Measurements from ENCODE around the genes BMP8B, MFSD2A and KCNQ4.

DNA sequence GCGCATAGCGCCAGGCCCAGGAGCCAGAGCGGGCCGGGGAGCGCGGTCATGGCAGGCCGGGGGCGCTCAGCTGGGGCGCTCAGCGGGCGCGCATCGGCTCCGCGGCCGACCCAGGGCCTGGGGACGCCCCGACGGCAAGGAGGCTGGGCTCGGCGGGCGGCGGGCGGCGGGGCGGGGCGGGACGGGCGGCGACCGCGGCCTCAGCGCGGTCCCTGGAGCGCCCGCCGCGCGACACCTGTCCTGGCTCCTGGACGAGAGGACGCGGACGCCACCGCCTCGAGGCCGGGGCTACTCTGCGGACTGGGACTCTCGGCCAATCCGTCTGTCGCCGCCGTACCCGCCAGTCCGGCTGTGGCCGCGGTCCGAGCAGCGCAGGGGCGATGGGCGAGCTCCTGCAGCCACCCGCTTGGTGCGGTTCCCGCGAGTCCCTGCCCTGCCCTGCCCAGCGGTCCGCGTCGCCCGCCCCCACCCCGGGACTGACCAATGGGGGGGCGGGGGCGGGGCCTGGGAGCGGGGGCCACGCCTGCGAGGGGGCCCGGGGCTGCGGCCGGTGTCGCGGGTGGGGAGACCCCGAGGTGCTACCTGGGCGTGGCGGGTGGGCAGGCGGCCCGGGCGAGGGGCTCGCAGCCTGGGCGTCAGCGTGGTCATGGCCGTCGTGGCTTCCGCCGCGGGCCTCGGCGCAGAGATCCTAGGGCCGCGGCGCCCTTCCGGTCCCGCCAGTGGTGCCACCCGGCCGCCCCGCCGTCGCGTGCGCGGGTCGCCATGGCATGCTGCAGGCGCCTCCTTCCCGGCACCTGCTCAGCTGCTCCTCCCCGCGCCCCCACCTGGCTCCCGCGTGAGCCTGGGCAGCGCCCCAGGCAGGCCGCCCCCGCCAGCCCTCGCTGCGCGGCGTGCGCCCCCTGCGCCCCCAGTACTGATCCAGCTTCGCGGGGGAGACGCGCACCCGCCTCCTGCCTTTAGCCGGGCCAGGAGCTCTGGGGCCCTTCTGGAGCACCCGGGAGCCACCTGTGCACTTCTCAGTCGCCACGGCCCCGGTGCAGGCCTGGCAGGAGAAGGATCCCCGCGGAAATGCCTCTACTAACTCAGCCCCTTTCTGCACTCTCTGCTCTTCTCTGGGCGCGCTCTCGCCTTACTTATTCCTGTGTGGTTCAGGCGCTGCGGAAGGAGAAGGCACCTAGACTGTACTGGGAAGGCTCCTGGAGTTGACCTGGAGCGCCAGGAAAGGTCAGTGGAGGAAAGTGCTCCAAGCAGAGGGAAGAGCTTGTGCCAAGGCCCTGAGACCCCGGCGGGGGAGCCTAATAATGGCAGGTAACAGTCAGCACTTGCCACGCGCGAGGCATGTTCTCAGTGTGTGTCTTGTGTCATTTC, at the start of gene BMP8B:
BMP8B (minus strand) TSS at position 430 of the 1,368 bp plus-strand sequence.
- PRO-cap, result bidirectional peak, plus-strand start at position 719 of the sequence, minus-strand start at position 408 of the sequence; unidirectional peak, minus-strand start at position 1,104 of the sequence
- RAMPAGE, long total RNA, 4 experiments, result no peak in any of the 4 experiments

DNA sequence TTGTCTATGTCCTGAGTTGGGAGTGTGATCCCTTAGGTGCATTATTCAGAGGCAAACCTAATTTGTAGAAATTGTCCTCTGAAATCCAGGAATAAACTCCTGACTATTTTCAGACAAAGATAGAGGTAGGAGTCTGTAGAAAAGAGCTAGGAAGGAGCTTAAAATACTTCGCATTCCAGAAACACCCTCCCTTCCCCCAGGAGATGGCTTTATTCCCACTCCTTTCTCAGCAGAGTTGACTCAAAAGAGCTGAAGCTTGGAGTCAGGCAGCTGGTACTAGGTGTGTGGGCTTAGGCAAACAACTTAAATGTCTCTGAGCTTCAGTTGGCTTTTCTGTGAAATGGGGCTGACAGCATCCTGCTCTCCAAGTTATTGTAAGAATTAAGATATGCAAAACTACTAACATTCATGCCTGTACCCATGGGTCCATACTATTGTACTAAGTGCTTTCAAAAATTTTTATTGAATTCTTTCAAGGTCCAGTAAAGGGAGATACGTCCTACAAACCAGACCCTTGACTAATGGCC, 8.5 kb downstream of the MYCL start:
- PRO-cap, result no peak
- RAMPAGE, long total RNA, 4 experiments, result no peak in any of the 4 experiments

- PRO-cap, result no peak
- RAMPAGE, long total RNA, 4 experiments, result no peak in any of the 4 experiments
Measured at GRCh38 chr1:39928587-39929516, 26.1 kb upstream of the MFSD2A start.

DNA sequence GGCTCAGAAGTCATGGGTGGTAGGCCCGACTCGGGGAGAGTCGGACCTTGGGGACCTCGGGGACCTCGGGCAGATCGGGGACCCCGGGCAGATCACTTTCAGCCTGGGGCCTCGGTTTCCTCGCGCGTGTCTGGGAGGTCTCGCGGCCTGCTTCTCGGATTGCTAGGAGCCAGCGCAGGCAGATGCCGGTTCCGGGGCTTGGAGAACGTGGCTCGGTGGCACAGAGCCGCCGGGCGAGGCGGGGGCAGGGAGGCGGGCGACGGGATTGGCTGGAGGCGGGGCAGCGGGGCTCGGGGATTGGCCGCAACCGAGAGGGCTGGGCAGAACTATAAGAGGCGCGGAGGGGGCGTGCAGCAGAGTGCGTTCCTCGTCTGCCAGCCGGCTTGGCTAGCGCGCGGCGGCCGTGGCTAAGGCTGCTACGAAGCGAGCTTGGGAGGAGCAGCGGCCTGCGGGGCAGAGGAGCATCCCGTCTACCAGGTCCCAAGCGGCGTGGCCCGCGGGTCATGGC, at the start of gene MFSD2A:
MFSD2A (plus strand) TSS at position 356 of the 508 bp plus-strand sequence.
- PRO-cap, result bidirectional peak, plus-strand start at position 356 of the sequence, minus-strand start at position 238 of the sequence
- RAMPAGE, long total RNA, 4 experiments, result start-site peak on the plus strand in 4 of 4 experiments, centred at positions 358 to 376 of the sequence, 17 to 696 reads per replicate

- PRO-cap, result unidirectional peak, plus-strand start at chr1:39960122; unidirectional peak, plus-strand start at chr1:39960155; bidirectional peak, plus-strand start at chr1:39960643, minus-strand start at chr1:39960510
- RAMPAGE, long total RNA, 4 experiments, result no peak in any of the 4 experiments
Measured at GRCh38 chr1:39959763-39960565, 5.0 kb downstream of the MFSD2A start.

DNA sequence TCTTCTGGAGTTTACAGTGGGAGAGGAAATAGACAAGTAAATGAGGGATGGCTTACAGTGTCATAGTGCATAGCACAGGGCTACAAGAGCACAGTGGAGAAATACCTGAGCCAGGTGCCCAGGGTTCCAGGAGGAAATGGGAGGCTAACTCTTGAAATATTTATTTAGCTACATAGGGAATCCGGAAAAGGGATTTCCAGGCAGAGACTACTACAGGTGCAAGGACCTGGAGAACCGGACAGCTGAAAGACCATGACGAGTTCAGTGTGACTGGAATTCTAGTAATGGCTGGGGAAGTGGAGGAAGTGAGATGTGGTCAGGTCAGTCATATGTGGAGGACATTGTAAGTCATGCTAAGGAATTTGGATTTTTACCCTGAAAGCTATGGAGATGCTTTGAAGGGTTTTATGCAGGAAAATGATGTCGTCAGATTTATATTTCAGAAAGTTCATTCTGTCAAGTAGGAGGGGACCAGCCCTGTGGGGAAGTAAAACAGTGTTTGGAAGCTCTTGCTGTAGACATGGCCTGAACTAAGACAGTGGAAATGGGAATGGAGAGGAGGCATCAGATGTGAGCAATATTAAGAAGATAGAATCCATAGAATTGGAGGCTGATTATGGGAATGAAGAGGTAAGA, 1.8 kb downstream of the CAP1 start:
- PRO-cap, result no peak
- RAMPAGE, long total RNA, 4 experiments, result no peak in any of the 4 experiments

DNA sequence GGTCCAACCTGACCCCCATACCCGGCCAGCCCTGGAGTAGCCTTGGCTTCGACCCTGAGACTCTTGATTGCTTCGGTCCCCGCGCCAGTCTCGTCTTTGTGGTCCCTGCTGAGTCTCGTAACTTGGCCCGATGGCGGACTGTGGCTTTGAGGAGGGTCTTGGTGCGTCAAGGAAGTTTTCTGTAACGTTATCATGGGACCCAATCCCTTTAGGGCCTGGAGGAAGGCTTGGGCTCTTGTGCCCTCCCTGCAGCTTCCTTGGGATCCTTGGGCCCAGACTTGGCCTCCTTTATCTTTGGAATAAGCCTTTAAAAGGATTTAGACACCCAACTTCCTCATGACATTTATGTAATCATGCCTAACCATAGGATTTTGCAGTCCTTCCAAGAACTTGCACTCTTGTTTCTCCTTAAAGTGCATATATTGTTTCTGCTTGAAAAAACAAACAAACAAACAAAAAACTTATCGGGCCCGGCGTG, 412 bp downstream of the ZMPSTE24 start:
- PRO-cap, result no peak
- RAMPAGE, long total RNA, 4 experiments, result no peak in any of the 4 experiments

DNA sequence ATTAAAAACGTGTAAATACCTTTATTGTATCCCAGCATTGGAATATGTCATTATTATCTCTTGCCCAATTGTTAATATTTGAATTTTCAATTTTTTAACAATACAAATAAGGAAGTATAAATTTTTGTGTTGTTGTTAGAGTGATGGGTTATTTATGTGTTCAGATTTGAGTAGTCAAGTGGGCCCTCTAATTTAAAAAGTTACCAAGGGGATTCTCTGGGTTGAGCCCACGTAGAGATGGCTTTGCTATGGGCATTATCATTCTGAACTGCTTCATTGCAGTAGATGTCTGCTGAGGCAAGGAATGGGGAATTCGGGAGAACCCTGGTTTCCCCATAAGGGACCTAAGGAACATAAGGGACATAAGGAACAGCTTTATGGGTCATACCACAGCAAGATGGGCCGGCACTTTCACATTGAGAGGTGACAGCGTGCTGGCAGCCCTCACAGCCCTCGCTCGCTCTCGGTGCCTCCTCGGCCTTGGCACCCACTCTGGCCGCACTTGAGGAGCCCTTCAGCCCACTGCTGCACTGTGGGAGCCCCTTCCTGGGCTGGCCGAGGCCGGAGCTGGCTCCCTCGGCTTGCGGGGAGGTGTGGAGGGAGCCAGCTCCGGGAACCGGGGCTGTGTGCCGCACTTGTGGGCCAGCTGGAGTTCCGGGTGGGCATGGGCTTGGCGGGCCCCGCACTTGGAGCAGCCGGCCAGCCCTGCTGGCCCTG, 13.9 kb downstream of the SMAP2 start:
- PRO-cap, result no peak
- RAMPAGE, long total RNA, 4 experiments, result no peak in any of the 4 experiments

GRCh38 chr1:40409520-40410005, 36.0 kb downstream of the SMAP2 start:
- PRO-cap, result no peak
- RAMPAGE, long total RNA, 4 experiments, result no peak in any of the 4 experiments

DNA sequence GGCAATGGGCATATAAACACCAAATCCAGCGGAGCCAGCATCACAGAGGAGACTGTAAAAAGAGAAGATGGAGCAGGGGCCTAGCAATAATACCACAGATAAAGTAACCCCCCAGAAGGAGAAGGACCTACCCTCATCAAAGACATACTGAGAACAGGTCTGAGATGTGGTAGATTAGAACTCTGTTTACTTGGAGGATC, 32.9 kb upstream of the ZFP69B start:
- PRO-cap, result no peak
- RAMPAGE, long total RNA, 4 experiments, result no peak in any of the 4 experiments

GRCh38 chr1:40783594-40784043, at the start of gene KCNQ4:
Gene KCNQ4, plus strand, starts transcription at chr1:40783787.
- PRO-cap, result bidirectional peak, plus-strand start at chr1:40783877, minus-strand start at chr1:40783714
- RAMPAGE, long total RNA, 4 experiments, result no peak in any of the 4 experiments

- PRO-cap, result unidirectional peak, minus-strand start at chr1:40818722
- RAMPAGE, long total RNA, 4 experiments, result no peak in any of the 4 experiments
Measured at GRCh38 chr1:40818434-40819117, 35.0 kb downstream of the KCNQ4 start.

DNA sequence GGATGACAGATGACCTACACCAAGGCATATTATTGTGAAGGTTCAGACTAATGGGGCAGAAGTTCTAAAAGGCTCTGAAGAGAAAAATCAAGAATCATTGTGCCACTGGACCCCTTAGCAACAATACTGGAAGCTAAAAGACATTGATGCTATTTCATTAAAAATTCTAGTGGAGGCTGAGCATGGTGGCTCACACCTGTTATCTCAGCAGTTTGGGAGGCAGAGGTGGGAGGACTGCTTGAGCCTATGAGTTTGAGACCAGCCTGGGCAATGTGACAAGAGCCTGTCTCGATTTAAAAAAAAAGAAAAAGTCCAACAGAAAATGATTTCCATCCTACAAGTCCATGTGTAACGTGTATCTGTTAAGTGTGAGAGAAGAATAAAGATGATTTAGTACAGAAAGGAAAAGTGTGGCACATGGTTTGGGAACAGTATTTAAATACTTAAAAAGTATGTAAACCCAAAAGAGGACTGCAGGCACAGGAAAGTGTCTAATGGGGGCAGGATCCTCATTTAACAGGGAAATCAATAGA, 10.9 kb downstream of the CTPS1 start:
- PRO-cap, result no peak
- RAMPAGE, long total RNA, 4 experiments, result no peak in any of the 4 experiments

DNA sequence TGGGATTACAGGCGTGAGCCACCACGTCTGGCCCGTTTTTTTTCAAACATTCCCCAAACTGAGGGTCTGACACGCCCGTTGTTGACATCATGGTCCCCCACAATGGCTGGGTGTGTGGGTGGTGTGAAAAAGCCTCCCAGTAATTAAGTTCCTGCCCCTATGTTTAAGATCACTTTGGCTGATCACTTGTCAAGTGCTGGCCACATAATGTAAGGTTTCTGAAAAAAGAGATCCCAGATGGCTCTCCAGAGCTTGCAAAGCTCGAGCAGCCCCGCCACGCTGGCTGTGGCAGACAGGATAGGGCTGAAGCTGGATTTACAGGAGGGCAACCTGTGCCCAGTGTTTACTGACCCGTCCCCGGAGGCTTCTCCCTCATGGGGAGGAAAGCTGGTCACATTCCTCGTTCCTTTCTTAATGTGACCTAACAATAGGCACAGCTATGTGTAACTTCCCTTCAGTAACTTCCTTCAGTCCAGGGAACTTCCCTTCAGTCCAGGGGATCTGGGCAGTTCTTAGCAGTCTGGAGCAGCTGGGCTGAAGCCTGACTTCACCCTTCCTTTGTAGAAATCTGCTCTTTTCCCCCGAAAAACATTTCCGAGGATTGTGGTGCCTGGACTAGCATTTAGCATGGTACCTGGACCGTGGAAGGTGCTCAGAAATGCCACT, 7.8 kb downstream of the SLFNL1 start:
- PRO-cap, result bidirectional peak, plus-strand start at position 490 of the sequence, minus-strand start at position 413 of the sequence
- RAMPAGE, long total RNA, 4 experiments, result no peak in any of the 4 experiments

DNA sequence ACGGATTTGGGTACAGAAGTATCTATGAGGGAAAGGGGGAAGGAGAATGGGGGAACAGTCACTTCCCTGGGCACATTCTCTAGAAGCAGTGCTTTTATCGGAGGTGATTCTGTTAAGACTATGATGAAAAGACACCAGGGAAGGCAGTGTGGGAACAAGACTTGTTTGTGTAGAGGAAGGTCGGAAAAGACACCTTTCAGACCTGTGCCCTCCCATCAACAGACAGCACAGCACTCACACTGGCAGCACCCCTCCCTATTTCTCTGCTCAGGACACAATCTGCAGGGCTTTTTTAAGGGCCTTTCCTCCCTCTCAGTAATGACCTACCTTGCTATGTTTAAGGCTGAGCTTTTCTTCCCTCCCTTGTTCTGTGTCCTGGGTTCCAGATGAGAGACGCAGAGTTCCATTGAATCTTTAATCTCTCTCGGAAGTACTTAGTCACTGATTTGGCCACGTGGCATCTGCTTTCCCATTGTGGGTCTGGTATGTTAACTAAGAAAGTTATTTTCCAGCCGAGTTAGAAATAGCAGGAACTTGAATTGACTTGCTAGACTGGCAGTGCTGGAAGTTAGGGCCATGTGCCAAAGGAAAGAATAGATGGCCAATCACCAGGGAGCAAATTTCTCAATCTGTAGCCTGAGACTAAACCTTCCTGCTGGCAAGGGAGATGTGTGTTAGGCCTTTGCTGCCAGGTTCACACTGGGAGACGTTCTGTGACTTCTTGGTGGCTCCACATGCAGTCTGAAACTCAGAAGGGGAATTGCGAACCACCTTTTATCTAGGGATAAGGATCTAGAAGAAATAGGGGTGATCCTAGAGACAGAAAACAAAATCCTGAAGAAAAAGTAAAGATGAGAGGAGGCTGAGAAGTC, 24.1 kb upstream of the SLFNL1 start:
- PRO-cap, result unidirectional peak, minus-strand start at position 265 of the sequence; bidirectional peak, plus-strand start at position 691 of the sequence, minus-strand start at position 377 of the sequence
- RAMPAGE, long total RNA, 4 experiments, result no peak in any of the 4 experiments

DNA sequence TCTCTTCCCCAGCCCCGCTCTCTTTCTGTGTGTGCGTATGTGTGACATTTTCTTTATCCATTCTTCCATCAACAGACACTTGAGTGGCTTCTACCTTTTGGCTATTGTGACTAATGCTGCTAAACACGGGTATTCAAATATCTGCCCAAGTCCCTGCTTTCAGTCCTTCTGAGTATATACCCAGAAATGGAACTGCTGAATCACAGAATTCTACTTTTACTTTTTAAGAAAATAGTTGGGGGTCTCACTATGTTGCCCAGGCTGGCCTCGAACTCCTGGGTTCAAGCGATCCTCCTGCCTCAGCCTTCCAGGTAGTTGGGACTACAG, 108.0 kb upstream of the SLFNL1 start:
- PRO-cap, result no peak
- RAMPAGE, long total RNA, 4 experiments, result no peak in any of the 4 experiments

DNA sequence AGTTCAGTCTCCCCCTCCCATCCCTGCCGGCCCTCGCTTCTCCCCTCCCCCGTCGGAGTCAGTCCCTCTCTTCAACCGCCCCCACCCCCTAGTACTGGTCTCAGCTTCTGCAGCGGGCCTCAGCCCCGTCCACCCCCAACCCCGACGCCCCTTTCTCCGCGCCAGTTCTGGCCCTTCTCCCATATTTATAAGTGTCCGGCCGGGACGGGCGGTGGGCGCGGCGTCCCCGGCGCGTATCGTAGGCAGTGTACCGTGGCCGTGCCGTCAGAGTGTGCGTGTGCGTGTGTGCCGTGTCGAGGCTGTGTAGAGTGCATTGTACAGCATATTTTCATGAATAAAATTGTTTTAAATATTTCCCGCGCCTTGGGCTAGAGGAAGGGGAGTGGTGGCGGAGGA, 101.2 kb downstream of the EDN2 start:
- PRO-cap, result unidirectional peak, minus-strand start at position 249 of the sequence
- RAMPAGE, long total RNA, 4 experiments, result no peak in any of the 4 experiments

DNA sequence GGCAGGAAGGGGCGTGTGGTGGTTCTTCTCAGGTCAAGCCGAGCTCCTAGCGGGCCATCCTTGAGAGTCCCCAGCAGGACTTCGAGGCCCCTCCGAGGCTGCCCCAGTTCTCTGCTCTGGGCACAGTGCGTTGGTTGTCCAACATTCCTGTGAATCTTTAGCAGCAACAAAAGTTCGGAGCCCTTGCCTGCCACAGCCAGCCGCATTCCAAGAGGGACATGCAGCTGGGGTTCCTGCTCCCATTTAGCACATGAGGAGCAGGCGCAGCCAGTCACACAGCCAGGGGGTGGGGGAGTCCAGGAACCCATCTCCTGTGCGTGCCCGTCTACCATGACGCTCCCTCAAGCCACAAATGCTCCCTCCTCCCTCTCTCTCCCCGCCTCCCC, 57.0 kb downstream of the EDN2 start:
- PRO-cap, result no peak
- RAMPAGE, long total RNA, 4 experiments, result no peak in any of the 4 experiments

DNA sequence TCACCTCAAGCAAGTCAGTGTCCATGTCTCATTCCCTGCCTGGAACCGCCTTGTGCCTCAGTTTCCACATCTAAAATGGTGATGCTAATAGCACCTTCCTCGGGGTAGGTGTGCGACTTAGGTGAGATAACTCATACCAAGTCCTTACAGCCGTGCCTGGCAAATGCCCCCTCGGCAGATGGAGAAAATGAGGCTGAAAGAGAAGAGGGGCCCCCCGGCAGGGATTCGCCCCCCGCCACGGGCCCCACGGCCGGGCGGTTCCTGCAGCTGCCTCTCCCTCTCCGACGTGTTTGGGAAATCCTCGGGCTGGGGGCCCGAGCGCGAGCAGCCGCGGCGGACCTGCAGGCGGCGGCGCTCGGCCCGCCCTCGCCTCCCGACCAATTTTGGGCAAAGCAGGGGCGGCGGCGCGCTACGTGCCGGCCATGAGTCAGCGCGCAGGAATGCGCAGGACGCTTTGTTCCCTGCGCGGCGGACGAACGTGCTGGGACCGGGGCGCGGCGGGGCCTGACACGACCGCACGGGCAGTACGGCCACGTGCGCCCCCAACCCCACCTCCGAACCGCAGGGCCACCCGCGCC, 11.6 kb upstream of the EDN2 start:
- PRO-cap, result bidirectional peak, plus-strand start at position 484 of the sequence, minus-strand start at position 292 of the sequence
- RAMPAGE, long total RNA, 4 experiments, result no peak in any of the 4 experiments

DNA sequence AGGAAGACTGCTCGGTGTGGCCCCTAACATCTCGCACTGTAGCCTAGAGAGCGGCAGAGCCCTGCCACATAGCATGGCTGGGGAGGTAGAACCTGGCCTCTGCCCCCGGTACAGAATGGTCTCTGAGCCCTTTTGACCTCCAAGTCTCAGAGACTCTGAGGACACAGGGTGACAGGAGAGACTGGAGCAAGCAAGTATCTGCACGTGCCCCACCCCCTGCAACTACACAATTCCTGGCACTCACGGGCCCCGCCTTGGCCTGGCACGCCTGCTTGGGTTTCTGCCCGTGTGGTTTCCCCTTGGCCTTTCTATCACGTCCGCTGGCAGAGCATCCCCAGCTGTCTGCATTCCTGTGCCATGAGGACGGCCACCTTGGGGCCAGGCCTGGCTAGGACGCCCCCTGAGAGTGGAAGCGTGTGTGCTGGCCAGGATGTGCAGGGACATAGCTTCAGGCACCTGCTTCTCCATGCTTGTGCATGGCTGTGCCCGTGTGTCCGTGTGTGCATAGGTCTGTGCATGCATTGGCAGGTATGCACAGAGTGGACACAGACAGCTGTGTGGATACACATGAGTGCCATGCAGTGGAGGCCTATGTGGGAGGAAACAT, 14.3 kb upstream of the EDN2 start:
- PRO-cap, result bidirectional peak, plus-strand start at position 311 of the sequence, minus-strand start at position 224 of the sequence
- RAMPAGE, long total RNA, 4 experiments, result no peak in any of the 4 experiments

Measured in esophagus squamous epithelium (tissue), 4 donors.